SK-N-SH (cell line): ENCODE data around the genes OPA3, QPCTL and CCDC61.

GRCh38 chr19:45428104-45429130, 4.7 kb upstream of the ERCC1 start:
- RRBS: 2% methylated on average over 31 of the region's 82 CpGs
CAGE:
- cytosol, long polyA plus RNA: no peak
- long polyA plus RNA: no peak
- nucleus, long polyA plus RNA: no peak

DNA sequence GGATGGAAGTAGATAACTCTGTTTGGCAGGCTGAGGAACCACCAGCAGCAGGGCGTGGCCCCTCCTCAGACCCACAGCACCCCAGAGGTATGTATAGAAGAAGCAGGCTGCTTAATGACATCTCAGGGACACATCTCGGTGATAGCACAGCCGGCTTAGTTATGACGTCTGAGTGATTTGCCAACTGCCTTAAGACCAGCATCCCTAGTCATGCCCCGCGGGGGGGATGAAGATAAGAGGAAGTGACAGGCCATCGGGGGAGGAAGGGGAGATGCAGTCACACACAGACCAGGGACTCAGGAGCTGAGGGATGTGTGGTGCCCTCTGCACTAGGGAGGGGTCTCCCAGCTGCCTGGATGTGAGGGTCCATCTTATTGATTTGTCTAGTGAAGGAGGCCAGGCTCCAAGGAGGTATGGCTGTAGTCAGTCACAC, 19.1 kb upstream of the ERCC1 start:
- RRBS: no CpG with 5 or more reads among the region's 7 CpGs
CAGE:
- cytosol, long polyA plus RNA: no peak
- long polyA plus RNA: no peak
- nucleus, long polyA plus RNA: no peak

DNA sequence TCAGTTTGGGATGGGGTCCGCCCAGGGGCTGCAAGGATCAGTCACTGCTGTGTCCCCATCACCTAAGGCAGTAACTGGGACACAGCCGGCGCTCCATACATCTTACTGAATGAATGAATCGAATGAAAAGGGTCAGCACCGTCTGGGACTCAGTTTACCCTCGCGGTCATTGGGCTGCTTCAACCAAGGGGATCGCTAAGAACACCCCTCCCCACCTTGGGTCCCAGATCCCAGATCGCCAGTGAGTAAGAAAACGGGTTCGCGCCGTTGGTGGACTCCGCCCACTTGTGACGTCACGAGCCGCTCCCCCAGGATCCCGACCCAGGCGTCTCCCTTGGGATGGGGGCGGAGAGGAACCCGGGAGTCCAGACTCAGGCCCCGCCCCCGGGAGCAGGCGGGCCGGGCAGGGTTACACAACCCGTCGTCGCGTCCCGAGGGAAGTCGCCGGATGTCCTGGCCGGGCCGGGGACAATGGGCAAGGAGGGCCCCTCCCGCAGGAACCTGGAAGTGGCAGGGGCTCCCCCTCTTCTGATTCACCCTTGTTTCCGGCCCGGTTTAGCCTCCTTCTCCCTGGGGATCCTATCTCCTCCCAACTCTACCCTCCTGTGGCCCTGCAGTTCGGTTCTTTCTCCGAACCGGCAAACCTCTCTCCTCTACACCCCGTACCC, 19.6 kb upstream of the ERCC1 start:
- RRBS: 1% methylated on average over 15 of the region's 41 CpGs
CAGE:
- cytosol, long polyA plus RNA: no peak
- long polyA plus RNA: no peak
- nucleus, long polyA plus RNA: no peak

- RRBS: no CpG with 5 or more reads among the region's 8 CpGs
CAGE:
- cytosol, long polyA plus RNA: no peak
- long polyA plus RNA: no peak
- nucleus, long polyA plus RNA: no peak
Observed at GRCh38 chr19:45447463-45447990, 20.3 kb upstream of the FOSB start.

- RRBS: no CpG with 5 or more reads among the region's 15 CpGs
CAGE:
- cytosol, long polyA plus RNA: no peak
- long polyA plus RNA: no peak
- nucleus, long polyA plus RNA: no peak
Observed at GRCh38 chr19:45514931-45515733, 7.9 kb downstream of the VASP start.

DNA sequence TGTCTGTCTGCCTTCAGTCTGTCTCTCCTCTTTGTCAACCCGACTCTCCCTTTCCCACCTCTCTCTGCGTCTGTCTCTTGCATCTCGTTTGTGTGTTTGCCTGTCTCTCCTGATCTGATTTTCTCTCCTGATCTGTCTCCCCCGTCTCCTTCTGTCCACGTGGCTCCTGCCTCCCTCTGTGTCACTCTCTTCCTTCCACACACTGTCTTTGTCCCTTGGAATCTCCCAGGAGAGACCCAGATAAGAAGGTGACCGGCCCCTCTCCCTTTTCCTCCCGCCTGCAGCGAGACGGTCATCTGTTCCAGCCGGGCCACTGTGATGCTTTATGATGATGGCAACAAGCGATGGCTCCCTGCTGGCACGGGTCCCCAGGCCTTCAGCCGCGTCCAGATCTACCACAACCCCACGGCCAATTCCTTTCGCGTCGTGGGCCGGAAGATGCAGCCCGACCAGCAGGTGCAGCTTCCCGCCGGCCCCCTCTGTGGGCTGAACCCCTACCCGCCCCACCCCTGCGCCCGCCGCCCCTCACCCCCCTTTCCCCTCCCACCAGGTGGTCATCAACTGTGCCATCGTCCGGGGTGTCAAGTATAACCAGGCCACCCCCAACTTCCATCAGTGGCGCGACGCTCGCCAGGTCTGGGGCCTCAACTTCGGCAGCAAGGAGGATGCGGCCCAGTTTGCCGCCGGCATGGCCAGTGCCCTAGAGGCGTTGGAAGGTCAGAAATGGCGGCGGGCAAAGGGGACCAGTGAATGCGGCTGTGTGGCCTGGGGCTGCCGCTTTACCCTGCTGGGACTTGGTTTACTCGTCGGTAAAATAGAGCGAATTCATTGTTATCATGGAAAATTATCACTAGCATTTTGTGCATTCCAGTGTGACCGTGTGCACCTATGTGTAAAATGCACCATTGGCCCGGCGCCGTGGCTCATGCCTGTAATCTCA, 10.4 kb downstream of the VASP start:
- RRBS: 89% methylated on average over 13 of the region's 48 CpGs
CAGE:
- cytosol, long polyA plus RNA: no peak
- long polyA plus RNA: no peak
- nucleus, long polyA plus RNA: no peak

DNA sequence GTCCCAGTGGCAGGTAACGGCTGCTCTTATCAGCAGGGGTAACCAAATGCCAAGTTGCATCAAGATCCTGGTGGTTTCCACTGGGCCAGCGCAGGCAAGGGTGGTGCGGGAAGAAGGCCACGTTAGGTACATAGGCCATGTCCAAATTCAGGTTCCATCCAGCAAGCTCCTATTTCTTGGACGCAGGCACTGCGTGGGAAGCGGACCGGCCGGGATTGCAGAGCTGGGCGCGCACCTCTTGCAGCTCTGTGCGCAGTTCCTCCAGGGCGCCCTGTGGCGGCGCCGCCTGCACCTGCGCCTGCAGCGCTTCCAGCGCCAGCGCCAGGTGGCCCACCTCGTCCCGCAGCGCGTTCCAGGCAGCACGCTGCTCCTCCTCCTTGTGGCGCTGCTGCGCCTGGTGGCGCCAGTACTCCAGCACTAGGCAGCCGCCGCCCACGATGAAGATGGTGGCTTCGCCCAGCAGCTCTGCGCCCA, 31.2 kb downstream of the OPA3 start:
- RRBS: no CpG with 5 or more reads among the region's 33 CpGs
CAGE:
- cytosol, long polyA plus RNA: no peak
- long polyA plus RNA: no peak
- nucleus, long polyA plus RNA: no peak

GRCh38 chr19:45584696-45585241, at the start of gene OPA3:
OPA3 (minus strand) TSS chr19:45584802.
- RRBS: 3% methylated on average over 2 of the region's 45 CpGs
CAGE:
- cytosol, long polyA plus RNA: no peak
- long polyA plus RNA: no peak
- nucleus, long polyA plus RNA: no peak

DNA sequence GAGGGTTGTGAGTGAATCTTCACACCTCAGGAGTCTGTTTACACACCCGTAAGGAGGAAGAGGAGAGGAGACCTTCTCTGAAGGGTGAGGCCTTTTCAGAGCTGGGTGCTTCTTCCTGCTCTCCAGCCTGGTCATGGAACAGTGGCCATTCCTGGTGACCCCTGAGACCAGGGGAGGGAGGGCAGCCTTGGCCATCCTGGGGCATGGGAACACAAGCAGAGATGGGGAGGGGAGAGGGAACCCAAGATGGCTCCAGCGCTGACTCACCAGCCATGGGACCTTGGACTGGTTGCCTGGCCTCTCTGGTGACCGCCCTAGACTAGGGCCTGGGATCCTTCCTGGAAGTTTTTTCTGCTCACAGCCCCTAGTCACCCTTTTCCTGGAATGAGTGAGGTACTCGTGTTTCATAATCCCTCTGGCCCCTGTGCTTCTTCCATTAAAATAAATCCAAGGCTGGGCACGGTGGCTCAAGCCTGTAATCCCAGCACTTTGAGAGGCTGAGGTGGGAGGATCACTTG, 3.2 kb upstream of the OPA3 start:
- RRBS: no CpG with 5 or more reads among the region's 5 CpGs
CAGE:
- cytosol, long polyA plus RNA: no peak
- long polyA plus RNA: no peak
- nucleus, long polyA plus RNA: no peak

DNA sequence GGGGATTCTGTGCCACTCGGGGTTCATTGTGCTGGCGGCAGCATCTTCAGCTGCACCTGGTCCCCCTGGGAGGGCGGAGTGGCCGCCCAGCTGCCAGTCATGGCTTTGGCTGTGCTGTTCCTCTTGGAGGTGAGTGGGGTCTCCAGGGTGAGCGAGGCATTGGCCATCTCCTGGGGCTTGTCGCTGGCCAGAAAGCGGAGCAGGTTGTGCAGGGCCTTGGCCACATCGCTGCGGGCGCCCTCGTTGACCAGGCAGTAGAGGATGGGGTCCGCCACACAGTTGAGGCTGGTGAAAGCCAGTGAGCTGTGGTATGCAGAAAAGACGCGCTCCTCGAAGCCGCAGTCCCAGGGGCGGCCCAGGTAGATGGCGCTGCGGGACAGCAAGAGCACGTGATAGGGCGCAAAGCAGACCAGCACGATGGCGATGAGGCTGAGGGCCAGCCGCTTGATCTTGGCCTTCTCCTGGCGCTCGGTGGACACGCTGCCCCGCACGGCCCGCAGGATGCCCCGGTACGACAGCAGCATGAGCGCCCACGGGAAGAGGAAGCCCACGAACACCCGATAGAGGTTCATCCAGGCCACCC, 6.2 kb upstream of the OPA3 start:
- RRBS: no CpG with 5 or more reads among the region's 36 CpGs
CAGE:
- cytosol, long polyA plus RNA: no peak
- long polyA plus RNA: no peak
- nucleus, long polyA plus RNA: no peak

DNA sequence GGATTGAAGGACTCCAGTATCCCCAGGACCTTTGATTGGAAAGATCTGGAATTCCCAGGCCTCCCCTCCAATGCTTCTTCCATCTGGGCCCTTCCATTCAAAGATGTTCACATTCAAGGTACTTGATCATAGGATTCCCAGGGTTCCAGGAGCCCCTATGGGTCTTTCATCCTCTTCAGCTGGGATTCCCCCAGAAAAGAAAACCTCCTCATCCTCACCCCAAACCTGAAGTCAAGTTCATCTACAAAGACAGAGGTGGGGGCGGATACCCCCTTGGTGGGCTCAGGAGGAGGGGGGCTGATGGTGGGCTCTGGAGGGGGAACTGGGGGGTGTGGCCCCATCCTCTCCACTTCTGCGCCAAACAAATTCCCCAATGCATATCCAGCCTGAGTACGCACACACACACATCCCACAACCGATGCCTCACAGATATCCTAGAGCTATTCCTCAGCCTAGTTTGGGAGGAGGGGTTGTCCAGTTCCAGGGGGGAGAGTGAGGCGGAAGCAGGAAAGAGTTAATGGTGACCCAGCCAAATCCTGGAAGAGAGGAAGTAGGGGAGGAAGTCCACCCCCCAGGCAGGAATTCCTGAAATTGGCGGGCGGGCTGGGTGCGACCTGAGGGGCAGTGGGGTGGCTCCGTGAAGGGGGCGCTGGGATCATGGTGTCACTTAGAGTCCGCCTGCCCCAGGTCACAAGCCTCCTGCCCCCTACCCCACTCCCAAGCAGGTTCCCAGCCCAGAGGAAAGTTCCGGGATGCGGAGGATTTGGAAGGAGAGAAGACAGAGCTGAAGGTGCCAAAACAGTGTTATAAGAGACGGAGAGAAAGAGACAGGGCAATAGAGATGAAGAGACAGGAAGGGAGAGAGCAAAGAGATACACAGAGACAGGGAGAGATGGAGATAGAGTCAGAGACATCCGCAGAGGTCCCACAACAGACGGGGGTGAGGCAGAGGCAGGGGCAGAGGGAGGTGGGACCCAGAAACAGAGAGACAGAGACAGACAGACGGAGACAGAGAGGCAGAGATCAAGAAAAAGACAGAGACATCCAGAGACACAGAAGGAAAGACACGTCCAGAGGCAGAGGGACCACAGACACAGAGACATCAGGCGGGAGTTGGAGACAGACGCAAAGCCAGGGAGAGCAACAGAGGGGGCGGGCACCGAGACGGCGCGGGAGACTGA, 810 bp downstream of the GPR4 start:
- RRBS: no CpG with 5 or more reads among the region's 25 CpGs
CAGE:
- cytosol, long polyA plus RNA: no peak
- long polyA plus RNA: no peak
- nucleus, long polyA plus RNA: no peak

GRCh38 chr19:45692138-45693310, at the start of gene QPCTL:
QPCTL (plus strand) TSS chr19:45692666.
- RRBS: 2% methylated on average over 3 of the region's 77 CpGs
CAGE:
- cytosol, long polyA plus RNA: no peak
- long polyA plus RNA: no peak
- nucleus, long polyA plus RNA: no peak

- RRBS: no CpG with 5 or more reads among the region's 22 CpGs
CAGE:
- cytosol, long polyA plus RNA: no peak
- long polyA plus RNA: no peak
- nucleus, long polyA plus RNA: no peak
Observed at GRCh38 chr19:45732814-45733240, 412 bp upstream of the MEIOSIN start.

DNA sequence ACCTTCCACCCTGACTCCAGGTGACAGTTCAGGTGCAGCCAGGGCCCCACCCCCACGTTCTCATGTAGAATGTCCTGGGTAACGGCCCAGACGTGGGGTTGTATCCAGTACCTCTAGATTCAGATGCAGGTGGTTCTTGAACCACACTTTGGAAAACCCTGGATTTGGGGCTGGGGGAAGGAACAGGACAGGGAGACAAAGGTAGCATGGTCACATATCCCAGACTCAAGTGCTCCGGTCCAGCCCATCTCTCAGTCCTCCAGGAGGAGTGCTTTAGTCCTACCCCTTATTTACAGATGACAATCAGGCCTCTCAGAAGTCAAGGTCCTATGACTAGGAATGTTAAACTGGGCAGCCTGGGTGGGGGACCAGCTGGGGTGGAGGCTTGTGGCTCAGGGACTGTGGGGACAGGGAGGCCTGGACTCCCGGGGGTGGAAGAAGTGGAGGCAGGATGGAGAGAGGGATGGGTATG, 2.0 kb downstream of the DMPK start:
- RRBS: 96% methylated on average over 1 of the region's 5 CpGs
CAGE:
- cytosol, long polyA plus RNA: no peak
- long polyA plus RNA: no peak
- nucleus, long polyA plus RNA: no peak

DNA sequence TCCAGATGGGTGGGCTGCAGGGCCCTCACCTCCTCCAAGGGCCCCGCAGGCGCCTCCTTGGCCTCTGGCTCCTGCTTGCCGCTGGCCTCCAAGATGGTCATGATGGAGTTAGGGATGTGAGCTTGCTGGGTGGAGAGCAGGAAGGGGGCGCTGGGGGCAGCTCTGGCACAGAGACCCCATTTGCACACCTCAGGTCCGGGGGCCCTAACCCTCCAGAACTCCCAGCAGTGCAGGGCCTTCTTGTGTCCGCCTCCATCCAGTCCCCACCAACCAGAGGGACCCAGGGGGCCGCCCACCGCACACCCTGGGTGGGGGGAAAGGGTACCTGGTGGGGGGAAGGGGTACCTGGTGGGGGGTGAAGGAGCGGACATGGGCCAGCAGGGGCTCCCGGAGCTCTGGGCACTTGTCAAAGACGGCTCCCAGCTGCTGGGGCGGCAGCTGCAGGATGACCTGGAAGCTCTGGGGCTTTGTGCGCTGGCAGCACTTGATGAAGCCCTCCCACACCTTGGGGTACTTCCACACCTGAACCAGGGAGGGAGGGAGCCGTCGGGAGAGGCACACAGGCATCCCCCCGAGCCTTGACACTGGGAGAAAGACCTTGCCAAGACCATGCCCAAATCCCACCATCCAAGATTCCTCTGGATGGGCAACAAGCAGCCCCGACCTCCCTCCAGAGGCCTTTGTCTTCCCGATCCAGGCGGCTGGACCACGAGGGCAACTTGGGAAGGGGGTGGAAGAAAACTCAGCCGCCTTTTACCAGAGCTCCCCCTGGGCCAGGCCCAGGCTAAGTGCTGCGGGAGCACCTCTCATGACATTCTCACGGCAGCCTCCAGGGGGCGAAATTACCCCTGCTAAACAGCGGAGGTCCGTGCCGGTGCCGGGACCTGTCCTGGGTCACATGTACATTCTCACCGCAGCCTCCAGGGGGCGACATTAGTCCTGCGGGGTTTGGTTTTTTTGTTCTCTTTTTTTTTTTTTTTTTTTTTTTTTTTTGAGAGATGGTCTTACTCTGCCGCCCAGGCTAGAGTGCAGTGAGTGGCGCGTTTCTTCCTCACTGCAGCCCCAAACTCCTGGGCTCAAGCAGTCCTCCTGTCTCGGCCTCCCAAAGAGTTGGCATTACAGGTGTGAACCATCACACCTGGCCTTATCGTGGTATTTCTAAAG, 1.7 kb upstream of the RSPH6A start:
- RRBS: no CpG with 5 or more reads among the region's 36 CpGs
CAGE:
- cytosol, long polyA plus RNA: no peak
- long polyA plus RNA: no peak
- nucleus, long polyA plus RNA: no peak

DNA sequence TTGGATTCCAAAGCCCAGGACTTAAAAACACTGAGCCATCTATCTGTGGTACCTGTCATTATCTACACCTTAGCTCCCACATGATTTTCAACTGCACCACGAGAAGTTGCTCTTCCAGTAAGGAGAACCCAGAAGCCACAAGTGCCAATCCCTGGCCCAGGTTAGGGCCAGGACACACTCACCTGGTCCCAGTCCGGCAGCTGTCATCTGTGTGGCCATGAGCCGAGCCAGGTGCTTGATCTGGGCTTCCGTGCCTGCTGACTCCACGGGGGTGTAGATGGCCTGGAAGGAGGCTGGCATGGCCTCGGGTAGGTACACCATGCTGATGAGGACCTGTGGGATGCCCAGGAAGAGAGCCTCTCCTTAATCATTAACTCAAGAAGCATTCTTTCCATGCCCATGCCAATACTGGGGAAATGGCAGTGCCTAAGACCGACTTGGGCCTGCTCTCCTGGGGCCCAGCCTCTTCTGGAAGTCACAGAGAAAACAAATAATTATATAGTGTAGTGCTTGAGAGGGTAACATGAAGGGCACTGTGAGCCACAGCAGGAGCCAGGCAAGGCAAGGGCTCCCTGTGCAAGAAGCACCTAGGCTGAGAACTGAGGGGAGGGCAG, 19.9 kb upstream of the RSPH6A start:
- RRBS: no CpG with 5 or more reads among the region's 7 CpGs
CAGE:
- cytosol, long polyA plus RNA: no peak
- long polyA plus RNA: no peak
- nucleus, long polyA plus RNA: no peak

DNA sequence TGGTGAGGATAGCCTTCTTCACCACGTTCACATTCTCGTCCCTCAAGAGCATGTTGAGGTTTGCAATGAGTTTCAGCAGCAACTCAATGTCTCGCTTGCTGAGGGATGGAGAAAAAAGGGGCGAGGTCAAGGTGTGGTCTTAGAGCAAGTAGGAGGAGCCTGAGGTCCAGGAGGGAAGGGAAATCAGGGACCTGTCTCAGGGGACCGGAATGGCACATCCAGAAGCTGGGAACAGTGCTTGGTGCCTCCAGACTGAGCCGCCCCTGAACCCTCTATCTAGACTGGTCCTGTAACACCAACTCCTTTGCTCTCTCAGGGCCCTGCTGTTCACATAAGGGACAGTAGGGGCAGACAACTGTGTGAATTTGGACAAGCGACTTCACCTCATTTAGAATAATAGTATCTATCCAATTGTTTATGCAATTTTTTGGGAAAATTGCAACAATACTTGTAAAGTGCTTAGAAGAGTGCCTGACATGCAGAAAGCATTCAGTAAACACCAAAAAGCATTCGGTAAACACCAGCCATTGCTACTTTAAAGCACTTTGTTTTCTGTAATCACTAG, 14.1 kb downstream of the SYMPK start:
- RRBS: no CpG with 5 or more reads among the region's 8 CpGs
CAGE:
- cytosol, long polyA plus RNA: no peak
- long polyA plus RNA: no peak
- nucleus, long polyA plus RNA: no peak

- RRBS: no CpG with 5 or more reads among the region's 23 CpGs
CAGE:
- cytosol, long polyA plus RNA: no peak
- long polyA plus RNA: no peak
- nucleus, long polyA plus RNA: no peak
Observed at GRCh38 chr19:45883263-45883926, 2.5 kb downstream of the IRF2BP1 start.

GRCh38 chr19:45994428-45995828, at the start of gene CCDC61:
CCDC61 (plus strand) TSS chr19:45995467.
- RRBS: 2% methylated on average over 3 of the region's 46 CpGs
CAGE:
- cytosol, long polyA plus RNA: no peak
- long polyA plus RNA: no peak
- nucleus, long polyA plus RNA: no peak

DNA sequence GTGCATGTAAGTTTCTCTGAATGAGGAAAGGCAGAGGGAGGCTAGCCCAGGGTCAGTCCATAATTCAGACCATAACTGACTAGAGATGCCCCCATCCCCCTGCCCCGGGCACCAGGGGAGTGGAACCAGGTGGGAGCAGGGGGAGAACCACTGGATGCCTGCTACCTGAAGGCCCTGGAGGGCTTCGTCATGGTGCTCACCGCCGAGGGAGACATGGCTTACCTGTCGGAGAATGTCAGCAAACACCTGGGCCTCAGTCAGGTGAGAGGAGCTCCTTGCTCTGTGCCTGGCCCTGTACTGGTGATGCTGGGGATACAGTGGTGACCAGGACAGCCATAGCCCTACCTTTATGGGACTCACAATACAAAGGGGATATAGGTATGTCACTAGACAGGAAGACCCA, 8.3 kb downstream of the HIF3A start:
- RRBS: no CpG with 5 or more reads among the region's 5 CpGs
CAGE:
- cytosol, long polyA plus RNA: no peak
- long polyA plus RNA: no peak
- nucleus, long polyA plus RNA: no peak